Hepatocyte (in vitro differentiated cells and primary cell): ENCODE data around the genes CCNG1 and WWC1.

- RAMPAGE, long total RNA = no peak
Measured at GRCh38 chr5:162384378-162384638, 316.7 kb downstream of the GABRG2 start.

GRCh38 chr5:163437442-163438402 lies at the start of gene CCNG1:
Gene CCNG1, plus strand, starts transcription at chr5:163437595.
- RAMPAGE, long total RNA = no peak
- RRBS = 2% methylated on average over 5 of the region's 50 CpGs

- RAMPAGE, long total RNA = no peak
- RRBS = no CpG with 5 or more reads among the region's 10 CpGs
Measured at GRCh38 chr5:163506645-163507165, 1.3 kb downstream of the MAT2B start.

GRCh38 chr5:163706059-163706364 lies 200.6 kb downstream of the MAT2B start:
- RAMPAGE, long total RNA = no peak
- RRBS = no CpG with 5 or more reads among the region's 2 CpGs

GRCh38 chr5:163741752-163742125 lies 236.3 kb downstream of the MAT2B start:
- RAMPAGE, long total RNA = no peak
- RRBS = no CpG with 5 or more reads among the region's 5 CpGs

DNA sequence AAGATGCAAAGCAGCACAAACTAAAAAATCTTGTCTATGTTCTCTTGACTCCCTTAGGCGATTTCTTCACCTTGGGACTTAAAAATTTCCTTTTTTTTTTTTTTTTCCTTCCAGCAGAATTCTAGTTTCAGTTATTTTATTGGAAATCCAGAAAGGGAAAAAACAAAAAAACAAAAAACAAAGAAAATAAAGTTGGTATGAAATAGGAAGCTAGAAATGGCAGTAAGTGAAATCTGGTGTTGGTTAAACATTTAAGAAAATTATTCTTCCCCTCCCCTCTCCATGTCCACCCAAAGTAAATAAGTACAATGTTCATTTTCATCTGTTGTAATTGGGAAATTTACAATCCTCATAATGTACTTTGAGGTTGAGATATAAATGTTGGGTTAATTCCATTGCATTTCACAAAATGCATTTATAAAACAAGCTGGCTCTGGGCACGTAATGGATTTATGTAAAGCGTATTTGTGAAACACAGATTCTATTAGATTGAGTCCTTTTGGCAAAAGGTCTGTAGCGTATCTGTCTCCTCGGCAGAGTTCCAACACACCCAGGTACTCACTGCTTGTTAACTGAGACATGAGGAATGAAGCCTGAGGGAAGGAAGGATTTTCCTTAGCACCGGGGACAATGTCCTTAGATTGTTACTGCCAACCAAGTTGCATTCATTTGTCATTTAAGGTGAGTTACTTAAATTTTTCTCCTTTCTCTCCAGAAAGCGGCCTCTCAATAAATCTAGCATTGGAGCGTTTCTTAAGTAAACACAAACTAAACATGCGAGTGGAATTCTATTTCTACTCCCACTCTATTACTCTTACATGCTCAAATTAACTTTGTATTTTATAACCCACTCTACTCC lies 400.2 kb downstream of the TENM2 start:
- RAMPAGE, long total RNA = no peak
- RRBS = no CpG with 5 or more reads among the region's 9 CpGs

DNA sequence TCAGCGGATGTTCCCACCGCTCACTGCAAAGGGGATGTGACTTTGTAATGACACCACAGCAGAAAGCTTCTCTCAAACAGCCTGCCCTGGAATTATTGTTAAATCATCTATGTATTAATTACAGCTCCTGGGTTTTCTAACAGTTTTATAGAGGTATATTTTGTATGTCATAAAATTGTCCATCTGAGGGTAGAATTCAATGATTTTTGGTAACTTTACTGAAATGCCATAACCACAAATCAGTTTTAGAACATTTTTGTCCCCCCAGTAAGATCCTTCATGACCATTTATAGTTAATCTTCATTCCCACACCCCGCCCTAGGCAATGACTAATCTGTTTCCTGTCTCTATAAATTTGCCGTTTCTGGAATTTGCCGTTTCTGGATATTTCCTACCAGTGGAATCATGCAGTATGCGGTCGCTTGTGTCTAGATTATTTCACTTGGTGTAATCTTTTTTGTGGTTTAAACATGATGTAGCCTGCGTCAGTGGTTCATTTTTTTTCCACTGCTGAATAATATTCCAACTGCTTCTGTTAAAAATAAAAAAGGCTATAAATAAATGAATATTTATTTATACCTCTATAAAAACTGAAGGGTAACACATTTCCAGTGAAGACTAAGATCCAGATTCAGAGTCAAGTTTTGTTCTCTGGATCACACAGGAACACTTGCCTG lies 648.3 kb upstream of the WWC1 start:
- RAMPAGE, long total RNA = no peak
- RRBS = no CpG with 5 or more reads among the region's 8 CpGs

GRCh38 chr5:168165203-168166106 lies 126.0 kb upstream of the WWC1 start:
- RAMPAGE, long total RNA = no peak
- RRBS = 63% methylated on average over 1 of the region's 9 CpGs

- RAMPAGE, long total RNA = no peak
- RRBS = 1% methylated on average over 57 of the region's 112 CpGs
Measured at GRCh38 chr5:168291302-168292288, at the start of gene WWC1. Gene WWC1, plus strand, starts transcription at chr5:168291645.

DNA sequence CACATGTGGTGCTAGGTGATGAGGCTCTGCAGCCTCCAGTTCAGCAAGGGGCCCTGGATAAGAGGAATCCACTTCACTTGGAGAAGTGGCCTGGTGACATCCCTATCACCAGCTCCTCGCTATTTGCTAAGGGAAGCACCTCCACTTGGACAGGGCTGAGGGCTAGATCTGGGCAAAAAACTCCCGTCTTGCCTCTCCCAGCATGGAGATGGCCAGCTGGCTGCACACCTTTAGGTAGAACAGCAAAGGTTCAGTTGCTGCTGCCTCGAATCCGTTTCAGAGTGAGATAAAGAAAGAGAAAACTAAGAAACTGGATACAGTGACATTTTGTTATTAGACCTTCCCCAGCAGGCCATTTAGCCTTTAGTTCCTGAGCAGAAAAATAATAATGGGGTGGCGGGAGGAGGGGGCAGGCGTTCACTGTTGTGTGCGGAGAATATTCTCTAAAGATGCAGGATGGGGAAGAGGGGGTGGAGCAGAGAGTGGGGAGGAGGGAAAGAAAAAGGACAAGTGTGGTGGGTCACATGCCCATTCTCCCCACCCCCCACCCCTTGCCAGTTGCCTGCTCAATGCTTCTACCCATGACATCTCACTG lies 8.6 kb downstream of the WWC1 start:
- RAMPAGE, long total RNA = no peak
- RRBS = no CpG with 5 or more reads among the region's 7 CpGs

GRCh38 chr5:168307848-168308520 lies 16.5 kb downstream of the WWC1 start:
- RAMPAGE, long total RNA = no peak
- RRBS = no CpG with 5 or more reads among the region's 5 CpGs

DNA sequence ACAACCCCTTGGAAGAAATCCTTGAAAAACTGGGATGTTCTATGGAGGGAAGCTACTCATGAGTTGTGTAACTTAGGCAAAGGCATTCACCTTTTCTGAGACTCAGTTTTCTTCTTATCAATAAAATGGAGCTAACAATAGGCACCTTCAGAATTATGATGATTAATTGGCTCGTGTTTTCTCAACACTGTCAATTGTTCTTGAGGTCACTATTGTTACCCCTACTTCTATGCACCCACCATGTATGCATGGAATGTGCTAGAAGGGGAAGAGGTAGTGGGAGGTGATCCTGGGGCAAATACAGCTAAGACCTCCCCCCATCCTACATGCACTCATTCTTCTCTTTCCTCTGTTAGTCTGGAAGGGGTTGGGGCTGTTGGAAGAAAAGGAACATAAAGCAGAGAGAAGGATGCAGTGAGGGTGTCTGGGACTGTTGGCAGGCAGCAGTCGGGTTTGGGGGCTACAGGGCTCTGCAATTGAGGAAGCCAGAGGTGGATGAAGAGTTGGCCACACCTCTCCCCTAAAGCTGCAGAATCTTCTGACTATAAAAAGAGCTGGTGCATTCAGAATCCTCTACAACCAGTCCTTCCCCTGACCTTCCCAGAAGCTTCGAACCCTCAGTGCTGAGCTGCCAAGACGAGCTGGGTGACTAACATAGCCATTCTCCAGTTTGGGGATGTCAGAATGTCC lies 39.0 kb downstream of the WWC1 start:
- RAMPAGE, long total RNA = no peak
- RRBS = no CpG with 5 or more reads among the region's 4 CpGs

- RAMPAGE, long total RNA = no peak
- RRBS = no CpG with 5 or more reads among the region's 8 CpGs
Measured at GRCh38 chr5:168393124-168393842, 93.0 kb upstream of the RARS1 start.

DNA sequence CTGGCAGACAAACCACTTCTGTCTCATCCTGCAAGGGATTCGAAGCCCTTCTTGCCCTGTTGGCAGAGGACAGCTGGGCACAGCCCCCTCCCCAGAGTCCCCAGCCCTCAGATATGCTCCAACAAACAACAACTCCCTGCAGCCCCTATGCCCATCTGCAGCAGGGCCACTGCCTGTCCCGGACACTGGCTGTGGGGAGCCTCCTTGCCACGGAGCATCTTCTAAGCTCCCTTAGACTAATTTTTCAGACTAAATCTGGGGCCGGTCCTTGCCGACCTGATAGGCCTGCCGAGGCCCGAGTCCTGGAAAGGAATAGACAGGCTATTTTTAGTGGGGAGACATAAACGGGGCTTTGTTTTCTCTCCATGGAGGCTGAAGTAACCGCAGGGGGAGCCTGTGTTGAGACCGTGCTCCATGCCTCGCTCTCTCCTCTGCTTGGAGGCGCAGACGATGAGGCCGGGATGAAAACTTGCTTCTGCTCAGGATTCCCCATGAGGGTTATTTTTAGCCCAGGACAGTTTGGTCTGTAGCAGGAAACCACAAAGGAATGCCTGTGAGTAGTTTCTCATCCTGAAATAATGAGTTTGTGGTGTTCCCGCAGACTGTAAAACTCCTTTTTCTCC lies 82.1 kb upstream of the RARS1 start:
- RAMPAGE, long total RNA = no peak
- RRBS = 89% methylated on average over 3 of the region's 15 CpGs

DNA sequence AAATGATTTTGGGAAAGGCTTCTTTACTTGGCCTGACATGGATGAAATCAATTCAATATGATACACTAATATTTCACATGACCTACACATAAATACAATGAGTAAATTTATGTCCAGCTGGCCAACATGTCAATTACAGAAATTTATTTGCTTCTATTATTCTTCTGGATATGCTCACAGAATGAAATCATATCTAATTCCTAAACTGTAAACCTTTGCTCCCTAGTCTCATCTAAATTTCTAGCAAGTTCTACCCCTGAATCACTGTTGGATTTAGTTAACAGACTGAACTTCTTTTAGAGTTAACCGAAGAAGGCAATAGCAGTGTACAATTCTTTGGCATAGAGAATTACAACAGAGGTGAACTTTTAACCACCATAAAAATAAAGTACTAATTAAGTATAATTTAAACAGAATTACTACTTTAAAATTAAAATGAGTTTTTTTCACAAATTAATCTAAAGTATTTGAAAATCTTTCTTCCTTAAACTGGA lies 14.4 kb downstream of the PANK3 start:
- RAMPAGE, long total RNA = no peak
- RRBS = no CpG with 5 or more reads among the region's 1 CpG

- RAMPAGE, long total RNA = no peak
- RRBS = no CpG with 5 or more reads among the region's 3 CpGs
Measured at GRCh38 chr5:168590750-168591007, 11.5 kb upstream of the PANK3 start.

- RAMPAGE, long total RNA = no peak
- RRBS = no CpG with 5 or more reads among the region's 3 CpGs
Measured at GRCh38 chr5:168600362-168600819, 21.2 kb upstream of the PANK3 start.

GRCh38 chr5:168612793-168613430 lies 33.7 kb upstream of the PANK3 start:
- RAMPAGE, long total RNA = no peak
- RRBS = no CpG with 5 or more reads among the region's 4 CpGs

DNA sequence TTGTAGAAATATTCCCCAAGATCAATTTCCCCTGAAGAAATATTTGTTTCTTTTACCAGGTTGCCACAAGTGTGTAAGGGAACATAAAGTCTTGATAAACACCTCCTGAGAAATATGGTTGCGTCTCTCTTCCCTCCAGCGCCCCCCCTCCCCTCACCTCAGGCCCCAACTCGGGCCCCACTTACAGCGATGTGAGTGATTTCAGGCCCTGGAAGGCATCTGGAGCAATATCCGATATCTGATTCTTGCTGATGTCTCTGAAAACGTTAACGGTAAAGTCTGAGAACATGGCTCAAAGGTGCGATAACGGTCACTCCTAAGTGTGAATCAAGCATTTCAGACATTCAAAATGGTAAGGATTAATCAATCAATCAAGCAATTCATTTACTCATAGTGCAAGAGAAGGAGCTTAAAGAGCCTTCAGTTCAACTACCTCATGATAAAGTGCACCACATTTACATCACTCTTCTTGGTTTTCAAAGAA lies 210.2 kb upstream of the PANK3 start:
- RAMPAGE, long total RNA = no peak
- RRBS = no CpG with 5 or more reads among the region's 9 CpGs

GRCh38 chr5:168869869-168870388 lies 290.8 kb upstream of the PANK3 start:
- RAMPAGE, long total RNA = no peak
- RRBS = no CpG with 5 or more reads among the region's 10 CpGs